ENCODE results near the genes AGPAT2, LCN8, UAP1L1 and DPP7.

- PRO-cap, result no peak
These were observed 37.6 kb upstream of the EGFL7 start for GRCh38 chr9:136625010-136625598.

DNA sequence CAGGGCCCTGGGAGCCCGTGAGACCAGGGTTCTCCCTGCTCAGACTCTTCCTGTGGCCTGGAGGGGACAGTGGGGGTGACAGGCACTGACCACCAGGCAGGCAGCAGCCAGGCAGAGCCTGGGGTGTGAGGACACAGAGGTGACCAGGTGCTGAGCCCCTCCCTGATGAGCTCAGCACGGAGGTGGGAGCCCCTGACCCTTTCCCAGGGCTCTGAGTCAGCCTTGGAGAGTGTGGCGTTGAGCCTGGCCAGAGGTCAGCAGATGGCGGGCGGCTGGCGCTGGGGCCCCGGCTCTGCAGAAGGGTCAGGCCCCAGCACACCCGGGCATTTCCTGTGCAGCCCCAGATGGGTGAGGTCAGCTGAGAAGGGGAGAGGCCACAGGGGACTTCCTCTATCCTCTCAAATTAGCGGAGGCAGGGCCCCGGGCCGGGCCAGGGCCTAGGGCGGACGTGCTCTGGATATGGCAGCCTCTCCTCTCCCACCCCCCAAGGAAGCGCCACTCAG, 17.9 kb upstream of the EGFL7 start:
- PRO-cap, result bidirectional peak, plus-strand start at position 401 of the sequence, minus-strand start at position 302 of the sequence

GRCh38 chr9:136645722-136646251, 16.9 kb upstream of the EGFL7 start:
- PRO-cap, result no peak

DNA sequence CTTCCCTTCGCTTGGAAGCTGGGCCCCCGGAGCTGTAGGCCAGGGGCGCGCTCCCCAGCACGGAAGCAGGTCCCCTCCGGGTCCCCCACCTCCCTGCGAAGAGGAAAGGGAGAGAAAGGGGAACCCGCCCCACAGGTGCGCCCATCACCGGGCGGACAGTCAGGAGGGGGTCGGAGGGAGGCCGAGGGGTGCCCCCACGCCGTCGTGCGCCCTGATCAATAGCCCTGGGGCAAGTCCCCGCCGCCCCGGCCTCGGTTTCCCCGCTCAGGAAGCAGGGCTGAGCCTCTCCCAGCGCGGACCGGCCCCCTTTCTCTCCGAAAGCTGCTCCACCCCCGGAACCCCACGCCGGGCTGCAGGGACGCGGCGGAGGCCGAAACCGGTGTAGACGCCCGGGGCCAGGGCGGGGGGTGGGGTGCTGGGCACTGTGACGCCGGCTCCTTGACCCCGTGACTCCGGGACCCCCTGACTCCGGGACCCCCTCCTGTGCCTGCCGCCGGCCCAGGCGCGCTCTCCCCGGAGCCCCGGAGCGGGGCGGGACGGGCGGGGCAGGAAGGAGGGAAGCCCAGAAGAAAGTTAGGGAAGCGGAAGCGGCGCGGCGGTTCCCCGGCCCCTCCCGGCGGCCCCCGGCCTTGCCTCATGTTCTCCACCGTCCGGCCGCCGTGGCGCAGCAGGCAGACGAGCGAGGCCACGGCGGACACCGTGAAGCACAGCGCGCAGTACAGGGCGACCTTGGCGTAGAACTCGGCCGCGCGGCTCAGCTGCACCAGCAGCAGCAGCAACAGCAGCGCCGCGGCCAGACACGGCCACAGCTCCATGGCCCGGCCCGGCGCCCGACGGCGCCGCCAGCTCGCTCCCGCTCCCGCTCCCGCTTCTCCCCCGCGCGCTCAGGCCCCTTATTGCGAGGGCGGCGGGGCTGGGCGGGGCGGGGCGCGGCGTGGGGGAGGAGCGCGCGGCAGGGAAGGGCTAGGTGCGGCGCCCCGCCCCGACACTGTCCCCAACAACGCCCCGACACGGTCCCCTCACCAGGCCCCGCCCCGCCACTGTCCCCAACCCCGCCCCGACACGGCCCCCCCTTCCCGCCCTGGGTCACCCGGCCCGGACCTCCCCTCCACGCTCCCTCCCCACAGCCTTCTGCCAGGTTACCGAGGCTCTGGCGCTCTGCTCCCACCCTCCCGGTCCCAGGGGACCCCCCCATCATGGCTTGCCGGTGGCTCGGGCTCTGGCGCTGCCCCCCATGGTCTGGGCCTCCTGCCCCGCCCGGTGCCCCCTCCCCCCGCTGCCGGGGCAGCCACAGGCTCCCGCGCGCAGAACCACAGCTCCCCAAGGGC, at the start of gene AGPAT2:
TSS of gene AGPAT2 (minus strand) at position 915 of the 1,328 bp plus-strand sequence.
- PRO-cap, result bidirectional peak, plus-strand start at position 665 of the sequence, minus-strand start at position 533 of the sequence; bidirectional peak, plus-strand start at position 1,129 of the sequence, minus-strand start at position 867 of the sequence

GRCh38 chr9:136697188-136697749, 10.0 kb upstream of the AGPAT2 start:
- PRO-cap, result no peak

DNA sequence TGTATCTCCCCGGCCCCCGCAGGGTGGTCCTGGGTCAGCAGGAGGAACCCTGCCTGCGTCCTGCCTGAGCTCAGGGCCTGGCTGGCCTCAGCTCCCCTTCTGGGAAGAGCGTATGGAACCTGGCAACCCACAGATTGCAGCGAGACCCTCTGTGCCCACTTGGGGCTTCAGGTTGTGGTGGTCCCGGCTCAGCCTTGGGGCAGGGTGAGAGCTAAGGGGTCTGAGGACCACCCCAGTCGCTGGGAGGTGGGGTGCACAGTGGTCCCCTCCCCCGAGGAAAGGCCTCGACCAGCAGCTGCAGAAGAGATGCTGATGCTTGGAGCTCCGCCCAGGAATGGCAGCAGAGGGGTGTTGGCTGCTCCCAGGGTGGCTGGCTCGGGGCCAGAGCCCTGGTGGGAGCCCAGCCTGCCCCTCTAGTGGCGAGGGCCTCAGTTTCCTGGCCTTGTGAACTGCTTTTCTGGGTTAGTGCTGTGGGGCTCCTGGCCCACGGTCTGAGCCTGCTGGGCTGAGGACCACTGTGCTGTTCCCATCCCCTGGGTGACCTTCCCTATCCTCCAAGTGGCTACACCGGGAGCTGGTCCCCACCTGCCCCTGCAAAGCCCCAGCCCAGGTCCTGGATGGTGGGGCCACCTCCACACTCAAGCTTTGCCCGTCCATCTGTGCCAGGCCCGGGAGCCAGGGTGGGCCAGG, 1.2 kb downstream of the DIPK1B start:
- PRO-cap, result no peak

- PRO-cap, result no peak
These were observed at the start of gene LCN8 for GRCh38 chr9:136757858-136758680. LCN8 (minus strand) TSS chr9:136758243.

GRCh38 chr9:136801909-136802863, 5.6 kb upstream of the RABL6 start:
- PRO-cap, result no peak

- PRO-cap, result no peak
These were observed 15.5 kb downstream of the RABL6 start for GRCh38 chr9:136823220-136823745.

DNA sequence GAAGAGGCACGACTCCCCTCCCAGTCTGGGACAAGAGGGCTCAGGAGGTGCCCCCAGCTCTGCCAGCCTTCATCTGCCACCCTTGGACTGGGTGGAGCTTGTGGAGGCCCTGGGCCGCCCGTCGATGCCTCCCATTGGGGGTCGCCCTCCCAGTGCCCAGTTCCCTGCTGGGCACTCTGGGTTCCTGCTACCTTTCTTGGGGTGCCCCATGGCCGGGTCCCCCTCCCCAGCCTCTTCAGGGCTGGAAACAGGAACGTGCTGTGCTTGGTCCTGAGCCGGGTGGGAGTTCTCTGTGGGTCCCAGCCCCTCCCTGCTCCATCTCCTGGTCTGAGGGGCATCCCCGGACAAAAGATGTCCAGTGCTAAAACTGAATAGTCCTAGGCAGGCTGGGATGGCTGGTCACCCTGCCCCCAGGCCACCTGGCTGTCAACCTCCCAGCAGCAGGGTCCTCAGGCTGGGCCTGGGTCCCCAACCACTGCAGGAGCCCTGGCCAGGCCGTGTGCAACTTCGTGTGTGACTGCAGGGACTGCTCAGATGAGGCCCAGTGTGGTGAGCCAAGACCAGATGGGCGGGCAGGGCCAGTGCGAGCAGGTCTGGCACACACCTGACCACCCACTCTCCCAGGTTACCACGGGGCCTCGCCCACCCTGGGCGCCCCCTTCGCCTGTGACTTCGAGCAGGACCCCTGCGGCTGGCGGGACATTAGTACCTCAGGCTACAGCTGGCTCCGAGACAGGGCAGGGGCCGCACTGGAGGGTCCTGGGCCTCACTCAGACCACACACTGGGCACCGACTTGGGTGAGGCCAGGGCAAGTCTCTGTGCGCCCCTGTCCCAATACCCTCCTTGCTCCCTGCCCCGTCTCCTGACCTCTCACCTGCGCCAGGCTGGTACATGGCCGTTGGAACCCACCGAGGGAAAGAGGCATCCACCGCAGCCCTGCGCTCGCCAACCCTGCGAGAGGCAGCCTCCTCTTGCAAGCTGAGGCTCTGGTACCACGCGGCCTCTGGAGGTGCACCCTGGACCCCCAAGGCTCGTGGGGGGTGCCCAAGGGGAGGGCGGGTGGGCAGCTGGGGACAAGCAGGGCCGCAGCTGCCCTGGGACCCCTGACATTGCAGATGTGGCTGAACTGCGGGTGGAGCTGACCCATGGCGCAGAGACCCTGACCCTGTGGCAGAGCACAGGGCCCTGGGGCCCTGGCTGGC, 916 bp downstream of the MAMDC4 start:
- PRO-cap, result no peak

GRCh38 chr9:136864913-136865619, 1.0 kb downstream of the EDF1 start:
- PRO-cap, result no peak

DNA sequence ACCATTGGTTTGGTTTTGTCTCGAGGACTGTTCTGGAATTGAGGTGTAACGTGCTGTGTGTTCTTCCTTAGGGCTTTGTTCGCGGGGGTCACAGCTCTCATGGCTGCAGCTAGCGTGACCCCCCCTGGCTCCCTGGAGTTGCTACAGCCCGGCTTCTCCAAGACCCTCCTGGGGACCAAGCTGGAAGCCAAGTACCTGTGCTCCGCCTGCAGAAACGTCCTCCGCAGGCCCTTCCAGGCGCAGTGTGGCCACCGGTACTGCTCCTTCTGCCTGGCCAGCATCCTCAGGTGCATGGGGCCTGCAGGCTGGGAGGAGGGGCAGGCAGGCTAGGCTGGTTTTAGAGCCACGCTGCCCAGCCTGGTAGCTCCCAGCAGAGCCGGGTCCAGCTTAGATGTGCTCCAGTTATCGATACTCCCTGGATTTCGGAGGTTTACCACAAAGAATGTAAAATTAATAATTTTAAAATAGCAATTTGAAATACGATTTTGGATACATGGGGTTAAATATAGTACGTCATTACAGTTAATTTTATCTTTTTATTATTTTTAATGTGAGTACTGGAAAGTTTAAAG, 12.4 kb downstream of the TRAF2 start:
- PRO-cap, result no peak

- PRO-cap, result no peak
These were observed 12.1 kb downstream of the LCN12 start for GRCh38 chr9:136964115-136964585.

DNA sequence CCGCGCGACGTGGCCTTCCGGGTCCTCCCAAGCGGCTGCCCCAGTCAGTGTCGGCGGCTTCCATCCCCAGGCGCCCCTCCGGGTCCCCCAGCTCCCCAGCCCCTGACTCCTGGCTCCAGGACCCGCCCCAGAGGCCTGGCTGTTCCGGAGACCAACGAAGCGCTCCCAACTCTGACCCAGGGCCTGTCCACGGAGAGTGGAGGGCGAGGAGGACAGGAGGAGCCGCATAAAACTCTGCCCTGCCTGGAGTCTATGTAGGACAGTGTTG, 3.2 kb downstream of the LCNL1 start:
- PRO-cap, result no peak

DNA sequence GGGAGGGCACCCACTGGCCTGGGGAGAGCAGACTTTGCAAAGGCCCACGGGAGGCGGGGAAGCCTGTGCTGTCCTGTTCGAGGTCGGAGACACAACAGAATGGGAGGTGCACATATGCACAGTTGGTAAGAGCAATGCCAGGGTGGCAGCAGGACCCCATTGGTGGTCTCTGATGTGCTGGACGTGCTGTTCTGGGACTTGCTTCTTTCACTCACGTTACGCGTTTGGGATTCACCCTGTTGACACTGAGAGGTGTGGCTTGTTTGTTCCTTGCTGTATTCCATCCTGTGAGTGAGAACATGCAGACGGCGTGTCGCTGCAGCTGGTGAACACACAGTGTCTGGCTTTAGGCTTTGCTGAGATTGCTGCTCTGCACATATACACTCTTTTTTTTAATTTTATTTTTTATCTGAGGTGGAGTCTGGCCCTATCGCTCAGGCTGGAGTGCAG, 3.2 kb upstream of the ENTPD2 start:
- PRO-cap, result no peak

DNA sequence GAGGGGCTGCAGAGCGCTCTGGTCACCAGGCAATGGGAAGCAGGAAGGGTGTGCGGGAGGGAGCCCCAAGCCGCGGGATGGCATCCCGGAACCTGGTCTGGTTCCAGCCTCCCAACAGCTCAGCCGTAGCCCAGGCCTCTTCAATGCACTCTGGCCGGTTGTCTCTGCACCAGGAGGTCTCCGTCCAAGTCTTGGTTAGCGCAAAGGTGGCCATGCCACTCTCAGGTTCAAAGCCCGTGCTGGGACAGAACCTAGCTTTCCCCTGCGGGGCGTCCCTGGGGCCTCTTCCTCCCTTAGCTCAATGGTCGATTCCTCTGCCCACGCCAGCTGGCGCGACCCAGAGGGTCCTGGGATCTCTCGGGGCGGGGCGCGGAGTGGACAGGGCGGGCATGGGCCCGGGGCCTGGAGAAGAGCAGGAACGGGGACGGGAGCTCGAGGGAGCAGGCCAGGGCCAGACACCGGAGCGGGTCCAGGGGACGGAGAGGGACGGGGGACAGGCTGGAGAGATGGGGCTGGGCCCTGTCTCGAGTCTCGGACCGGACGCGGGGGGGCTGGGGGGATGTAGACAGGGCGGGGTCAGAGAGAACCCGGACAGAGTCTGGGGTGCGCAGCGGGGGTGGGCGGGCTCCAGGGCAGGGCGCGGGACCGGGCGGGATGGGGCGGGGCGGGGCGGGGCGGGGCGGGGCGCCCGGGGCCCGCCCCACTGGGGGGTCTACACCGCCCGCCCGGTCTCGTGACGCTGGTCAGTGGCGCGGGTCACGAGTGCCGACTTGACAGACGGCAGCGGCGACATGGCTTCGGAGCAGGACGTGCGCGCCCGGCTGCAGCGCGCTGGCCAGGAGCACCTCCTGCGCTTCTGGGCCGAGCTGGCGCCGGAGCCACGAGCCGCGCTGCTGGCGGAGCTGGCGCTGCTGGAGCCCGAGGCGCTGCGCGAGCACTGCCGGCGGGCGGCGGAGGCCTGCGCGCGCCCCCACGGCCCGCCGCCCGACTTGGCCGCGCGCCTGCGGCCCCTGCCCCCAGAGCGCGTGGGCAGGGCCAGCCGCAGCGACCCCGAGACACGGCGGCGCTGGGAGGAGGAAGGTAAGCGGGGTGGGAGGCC, at the start of gene UAP1L1:
TSS of gene UAP1L1 (plus strand) at position 776 of the 1,099 bp plus-strand sequence.
- PRO-cap, result bidirectional peak, plus-strand start at position 776 of the sequence, minus-strand start at position 521 of the sequence

GRCh38 chr9:137078674-137079628, 1.6 kb downstream of the UAP1L1 start:
- PRO-cap, result no peak

DNA sequence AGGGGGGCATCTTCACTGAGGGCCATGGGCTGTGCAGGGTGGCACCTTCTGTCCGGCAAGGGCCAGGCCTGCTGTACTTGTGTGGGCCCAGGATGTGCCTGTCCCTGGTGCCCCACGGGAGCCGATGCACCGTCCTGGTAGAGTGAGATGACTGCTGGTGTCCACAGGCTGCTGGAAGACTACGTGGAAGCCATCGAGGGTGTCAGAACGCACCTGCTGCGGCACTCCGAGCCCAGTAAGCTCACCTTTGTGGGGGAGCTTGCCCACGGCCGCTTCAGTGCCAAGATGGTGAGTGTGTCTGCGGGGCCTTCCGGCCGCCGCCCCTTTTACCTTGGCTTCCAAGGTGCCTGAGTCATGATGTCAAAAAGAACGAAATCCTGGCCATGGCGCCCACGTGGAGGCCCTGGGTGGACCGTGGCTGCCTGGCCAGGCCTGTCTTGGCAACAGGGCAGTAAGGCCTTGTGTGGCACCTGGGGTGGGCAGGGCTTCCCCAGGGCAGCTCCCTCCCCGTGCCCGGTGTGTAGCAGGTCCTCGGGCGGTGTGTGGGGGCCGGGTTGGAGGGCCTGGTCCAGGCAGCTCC, 7.9 kb downstream of the DPP7 start:
- PRO-cap, result no peak

DNA sequence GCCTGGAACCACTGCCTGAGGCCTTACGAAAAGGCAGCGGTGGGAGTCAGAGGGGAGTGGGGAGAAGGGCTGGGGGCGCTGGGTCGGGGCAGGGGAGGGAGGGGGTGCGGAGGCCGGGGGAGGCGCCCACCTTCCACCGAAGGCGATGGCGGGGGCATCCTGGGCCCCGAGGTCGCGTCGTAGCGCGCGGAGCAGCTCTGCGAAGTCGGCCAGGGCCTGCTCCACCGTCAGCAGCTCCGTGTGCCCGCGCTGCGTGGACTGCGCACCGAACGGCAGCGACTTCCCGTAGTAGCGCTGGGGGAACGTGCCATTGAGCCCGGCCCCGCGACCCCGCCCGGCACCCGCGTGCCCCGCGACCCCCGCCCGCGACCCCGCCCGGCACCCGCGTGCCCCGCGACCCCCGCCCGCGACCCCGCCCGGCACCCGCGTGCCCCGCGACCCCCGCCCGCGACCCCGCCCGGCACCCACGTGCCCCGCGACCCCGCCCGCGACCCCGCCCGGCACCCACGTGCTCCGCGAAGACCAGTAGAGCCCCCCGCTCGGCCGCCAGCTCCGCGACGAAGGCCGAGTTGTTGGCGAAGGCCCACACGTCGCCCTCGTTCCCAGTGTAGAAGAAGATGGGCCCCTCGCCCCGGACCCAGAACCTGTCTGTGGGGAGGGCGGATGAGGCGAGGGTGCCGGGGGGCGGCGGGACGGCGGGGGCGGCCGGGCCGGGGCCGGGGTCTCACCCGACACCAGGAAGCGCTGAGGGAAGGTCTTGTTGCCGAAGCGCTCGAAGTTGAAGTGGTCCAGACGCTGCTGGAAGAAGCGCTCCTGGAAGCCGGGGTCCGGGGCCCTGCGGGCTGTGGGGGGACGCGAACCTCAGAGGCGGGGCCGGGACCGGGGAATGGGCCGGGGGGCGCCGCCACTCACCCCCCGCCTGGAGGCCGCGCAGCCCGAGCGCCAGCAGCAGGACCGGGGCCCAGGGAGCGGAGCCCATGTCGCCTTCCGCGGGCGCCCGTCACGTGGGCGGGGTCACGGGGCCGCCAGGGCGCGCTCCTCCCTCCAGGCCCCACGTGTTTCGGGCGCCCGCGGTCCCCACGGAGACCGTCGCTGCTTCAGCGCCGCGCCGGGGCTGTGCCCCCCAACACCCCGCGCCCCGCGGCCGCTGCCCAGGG, at the start of gene DPP7:
TSS of gene DPP7 (minus strand) at position 999 of the 1,157 bp plus-strand sequence.
- PRO-cap, result bidirectional peak, plus-strand start at position 1,054 of the sequence, minus-strand start at position 979 of the sequence

- PRO-cap, result no peak
These were observed 461 bp upstream of the DPP7 start for GRCh38 chr9:137114892-137115496.